Skin of body (tissue), 2 donors: Measurements from ENCODE around the gene AFF1.

- RAMPAGE, long total RNA: no peak
Measured at GRCh38 chr4:85931111-85931563, 428.7 kb downstream of the MAPK10 start.

DNA sequence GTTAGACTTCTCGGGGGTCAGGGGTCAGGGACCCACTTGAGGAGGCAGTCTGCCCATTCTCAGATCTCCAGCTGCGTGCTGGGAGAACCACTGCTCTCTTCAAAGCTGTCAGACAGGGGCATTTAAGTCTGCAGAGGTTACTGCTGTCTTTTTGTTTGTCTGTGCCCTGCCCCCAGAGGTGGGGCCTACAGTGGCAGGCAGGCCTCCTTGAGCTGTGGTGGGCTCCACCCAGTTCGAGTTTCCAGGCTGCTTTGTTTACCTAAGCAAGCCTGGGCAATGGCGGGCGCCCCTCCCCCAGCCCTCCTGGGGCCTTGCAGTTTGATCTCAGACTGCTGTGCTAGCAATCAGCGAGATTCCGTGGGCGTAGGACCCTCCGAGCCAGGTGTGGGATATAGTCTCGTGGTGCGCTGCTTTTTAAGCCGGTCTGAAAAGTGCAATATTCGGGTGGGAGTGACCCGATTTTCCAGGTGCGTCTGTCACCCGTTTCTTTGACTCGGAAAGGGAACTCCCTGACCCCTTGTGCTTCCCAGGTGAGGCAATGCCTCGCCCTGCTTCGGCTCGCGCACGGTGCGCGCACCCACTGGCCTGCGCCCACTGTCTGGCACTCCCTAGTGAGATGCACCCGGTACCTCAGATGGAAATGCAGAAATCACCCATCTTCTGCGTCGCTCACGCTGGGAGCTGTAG lies 284.0 kb downstream of the MAPK10 start:
- RAMPAGE, long total RNA: no peak

- RAMPAGE, long total RNA: no peak
Measured at GRCh38 chr4:86891556-86892289, 499 bp downstream of the C4orf36 start.

DNA sequence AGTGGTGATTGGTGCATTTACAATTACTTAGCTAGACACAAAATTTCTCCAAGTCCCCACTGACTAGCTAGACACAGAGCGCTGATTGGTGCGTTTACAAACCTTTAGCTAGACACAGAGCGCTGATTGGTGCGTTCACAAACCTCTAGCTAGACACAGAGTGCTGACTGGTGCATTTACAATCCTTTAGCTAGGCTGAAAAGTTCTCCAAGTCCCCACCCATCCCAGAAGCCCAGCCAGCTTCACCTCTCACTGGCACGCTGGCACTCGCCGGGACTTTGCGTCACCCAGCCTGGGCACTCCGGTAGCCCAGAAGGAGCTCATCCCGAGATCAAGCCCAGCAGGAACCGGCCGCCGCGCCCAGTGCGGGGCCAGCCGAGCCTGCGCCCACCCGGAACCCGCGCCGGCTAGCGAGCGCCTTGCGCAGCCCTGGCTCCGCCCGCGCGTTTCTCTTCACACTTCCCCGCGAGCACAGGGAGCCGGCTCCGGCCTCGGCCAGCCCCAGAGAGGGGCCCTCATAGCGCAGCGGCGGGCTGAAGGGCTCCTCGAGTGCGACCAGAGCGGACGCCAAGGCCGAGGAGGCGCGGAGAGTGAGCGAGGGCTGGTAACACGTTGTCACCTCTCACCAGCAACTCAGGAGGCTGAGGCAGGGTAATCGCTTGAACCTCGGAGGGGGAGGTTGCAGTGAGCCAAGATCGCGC lies 11.8 kb upstream of the C4orf36 start:
- RAMPAGE, long total RNA: no peak

DNA sequence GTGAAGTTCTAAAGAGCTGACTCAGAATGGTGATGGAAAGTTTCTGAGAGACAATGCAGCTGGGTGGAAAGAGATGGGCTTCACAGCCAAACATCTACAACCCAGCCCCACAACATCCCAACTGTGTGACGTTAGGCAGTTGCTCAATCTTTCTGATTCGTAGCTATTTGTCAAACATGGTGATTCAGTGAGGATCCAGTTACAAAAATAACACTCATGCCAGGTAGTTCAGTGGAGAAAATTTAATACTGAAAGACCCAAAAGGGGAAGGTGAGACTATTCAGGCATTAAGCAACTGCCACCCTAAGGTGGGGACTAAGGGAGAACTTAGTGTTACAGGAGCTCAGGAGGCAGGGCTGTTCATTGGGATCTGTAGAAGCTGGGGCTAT lies 6.9 kb upstream of the AFF1 start:
- RAMPAGE, long total RNA: no peak

- RAMPAGE, long total RNA: no peak
Measured at GRCh38 chr4:86934540-86935265, at the start of gene AFF1. Gene AFF1, plus strand, starts transcription at chr4:86935011.

DNA sequence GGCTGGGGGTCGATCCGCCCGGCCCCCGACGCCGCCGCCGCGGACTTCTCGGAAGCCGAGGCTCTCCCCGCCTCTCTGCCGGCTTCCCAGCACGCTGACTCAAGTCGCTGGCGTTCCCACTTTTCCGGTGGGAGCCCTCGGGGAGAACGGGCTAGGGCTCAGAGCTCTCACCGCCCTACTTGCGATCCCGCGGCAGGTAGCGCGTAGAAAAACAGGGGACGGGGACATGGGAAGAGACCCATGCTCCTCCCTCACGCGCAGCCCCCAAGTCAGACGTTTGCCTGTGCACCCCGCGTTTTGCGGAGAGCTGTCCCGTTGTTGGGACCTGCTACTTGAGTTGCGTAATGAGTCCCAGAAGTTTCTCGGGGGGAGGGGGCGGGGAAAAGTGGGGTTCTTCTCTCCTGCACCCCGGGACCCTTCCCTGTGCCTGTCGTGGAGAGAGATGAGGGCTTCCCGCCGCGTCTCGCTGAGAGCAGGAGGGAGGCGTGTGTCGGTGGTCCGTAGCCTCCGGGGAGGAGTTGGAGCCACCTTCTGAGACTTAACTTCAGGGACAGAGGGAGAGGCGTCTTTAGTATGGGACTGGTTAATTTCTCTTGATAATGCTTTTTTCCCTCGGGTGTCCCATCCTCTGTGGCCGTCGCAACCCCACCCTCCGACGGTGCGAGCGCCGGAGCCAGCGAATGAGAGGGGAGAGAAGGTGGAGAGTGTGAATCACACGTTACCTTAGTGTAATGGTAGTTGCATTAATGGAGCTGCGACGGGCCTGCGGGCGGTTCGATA lies 645 bp downstream of the AFF1 start:
- RAMPAGE, long total RNA: no peak

DNA sequence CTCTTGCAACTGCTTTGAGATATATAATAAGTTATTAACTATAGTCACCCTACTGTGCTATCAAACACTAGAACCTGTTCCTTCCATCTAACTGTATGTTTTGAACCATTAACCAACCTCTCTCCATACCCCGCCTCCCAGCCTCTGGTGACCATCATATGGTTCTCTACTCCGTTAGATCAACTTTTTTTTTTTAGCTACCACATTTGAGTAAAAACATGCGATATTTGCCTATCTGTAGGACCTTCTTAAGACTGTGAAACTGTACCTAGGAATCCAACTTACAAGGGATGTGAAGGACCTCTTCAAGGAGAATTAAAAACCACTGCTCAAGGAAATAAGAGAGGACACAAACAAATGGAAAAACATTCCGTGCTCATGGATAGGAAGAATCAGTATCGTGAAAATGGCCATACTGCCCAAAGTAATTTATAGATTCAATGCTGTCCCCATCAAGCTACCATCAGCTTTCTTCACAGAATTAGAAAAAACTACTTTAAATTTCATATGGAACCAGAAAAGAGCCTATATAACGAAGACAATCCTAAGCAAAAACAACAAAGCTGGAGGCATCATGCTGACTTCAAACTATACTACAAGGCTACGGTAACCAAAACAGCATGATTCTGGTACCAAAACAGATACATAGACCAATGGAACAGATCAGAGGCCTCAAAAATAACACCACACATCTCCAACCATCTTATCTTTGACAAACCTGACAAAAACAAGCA lies 53.6 kb downstream of the AFF1 start:
- RAMPAGE, long total RNA: no peak

DNA sequence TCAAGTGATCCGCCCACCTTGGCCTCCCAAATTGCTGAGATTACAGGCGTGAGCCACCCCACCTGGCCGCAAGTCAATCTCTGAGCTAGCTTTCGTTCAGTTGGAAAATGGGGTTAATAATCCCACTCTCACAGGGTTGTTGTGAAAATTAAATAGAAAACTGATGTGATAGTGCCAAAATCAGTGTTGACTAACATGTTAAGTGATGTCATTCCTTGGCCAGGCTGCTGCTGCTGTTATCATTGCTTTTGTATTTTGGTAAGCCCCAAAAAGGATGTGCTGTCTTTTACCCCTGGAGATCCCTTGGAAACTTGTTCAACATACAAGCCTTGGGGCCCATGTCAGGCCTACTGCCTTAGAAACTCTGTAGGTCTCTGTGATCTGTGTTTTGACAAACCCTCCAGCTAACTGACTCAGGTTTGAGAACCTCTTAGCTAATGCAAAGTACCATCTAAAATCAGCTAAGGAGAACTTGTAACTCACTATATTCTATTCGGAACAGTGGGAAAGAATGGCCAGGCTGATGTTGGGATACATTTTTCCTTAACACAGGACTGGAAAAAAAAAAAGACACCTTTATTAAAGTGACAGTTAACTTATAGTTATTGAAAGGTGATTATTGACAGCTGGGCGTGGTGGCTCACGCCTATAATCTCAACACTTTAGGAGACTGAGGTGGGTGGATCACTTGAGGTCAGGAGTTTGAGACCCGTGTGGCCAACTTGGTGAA lies 106.5 kb downstream of the AFF1 start:
- RAMPAGE, long total RNA: no peak

GRCh38 chr4:87044496-87045416 lies 109.9 kb downstream of the AFF1 start:
- RAMPAGE, long total RNA: no peak

GRCh38 chr4:87188917-87189440 lies 31.4 kb downstream of the KLHL8 start:
- RAMPAGE, long total RNA: no peak

- RAMPAGE, long total RNA: no peak
Measured at GRCh38 chr4:87389917-87390501, 979 bp downstream of the HSD17B11 start.

DNA sequence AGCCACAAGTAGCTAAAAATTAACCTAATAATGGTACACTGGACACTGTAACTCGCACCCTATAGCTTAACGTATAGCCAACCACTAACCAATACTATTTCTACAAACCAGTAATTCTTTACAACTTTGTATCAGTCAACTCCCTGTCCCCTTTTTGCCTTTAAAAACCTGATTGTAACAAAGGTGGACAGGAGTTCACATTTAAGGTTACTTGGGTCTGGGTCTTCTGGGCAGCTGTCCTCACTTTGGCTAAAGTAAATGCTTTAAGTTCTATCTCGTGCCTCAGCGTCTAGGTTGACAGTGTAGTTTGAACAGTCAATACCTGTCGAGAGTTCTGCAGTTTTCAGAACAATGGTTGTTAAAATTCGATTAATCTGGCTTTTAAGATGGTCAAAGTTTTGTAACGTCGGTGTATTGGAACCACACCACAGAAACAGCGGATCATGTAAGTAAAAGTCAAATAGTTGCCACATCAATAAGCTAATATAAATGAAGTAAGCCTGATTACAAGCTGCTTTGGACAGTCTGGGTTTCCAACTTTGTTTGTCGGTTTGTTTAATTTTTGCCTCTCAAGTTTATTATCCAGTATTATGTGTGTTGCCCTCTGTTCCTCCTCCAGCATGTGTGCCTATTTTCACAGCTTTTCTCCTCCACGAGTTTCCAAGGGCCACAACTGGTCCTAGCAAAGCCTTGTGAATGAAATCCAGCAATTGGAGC lies 1.5 kb upstream of the NUDT9 start:
- RAMPAGE, long total RNA: no peak

- RAMPAGE, long total RNA: no peak
Measured at GRCh38 chr4:87469285-87469936, 47.0 kb downstream of the NUDT9 start.

GRCh38 chr4:87516819-87517179 lies 12.4 kb downstream of the SPARCL1 start:
- RAMPAGE, long total RNA: no peak

DNA sequence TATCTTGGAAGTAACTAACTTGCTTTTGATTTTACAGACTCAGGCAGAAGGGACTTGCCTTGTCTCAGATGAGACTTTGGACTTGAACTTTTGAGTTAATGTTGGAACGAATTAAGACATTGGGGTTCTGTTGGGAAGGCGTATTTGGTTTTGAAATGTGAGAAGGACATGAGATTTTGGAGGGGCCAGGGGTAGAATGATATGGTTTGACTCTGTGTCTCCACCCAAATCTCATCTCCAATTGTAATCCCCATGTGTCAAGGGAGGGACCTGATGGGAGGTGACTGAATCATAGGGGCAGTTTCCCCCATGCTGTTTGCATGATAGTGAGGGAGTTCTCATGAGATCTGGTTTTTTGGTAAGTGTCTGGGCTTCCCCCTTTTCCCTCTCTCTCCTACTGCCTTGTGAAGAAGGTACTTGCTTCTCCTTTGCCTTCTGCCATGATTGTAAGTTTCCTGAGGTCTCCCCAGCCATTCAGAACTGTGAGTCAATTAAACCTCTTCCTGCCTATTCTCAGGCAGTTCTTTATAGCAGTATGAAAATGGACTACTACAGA lies 20.1 kb downstream of the PKD2 start:
- RAMPAGE, long total RNA: no peak

DNA sequence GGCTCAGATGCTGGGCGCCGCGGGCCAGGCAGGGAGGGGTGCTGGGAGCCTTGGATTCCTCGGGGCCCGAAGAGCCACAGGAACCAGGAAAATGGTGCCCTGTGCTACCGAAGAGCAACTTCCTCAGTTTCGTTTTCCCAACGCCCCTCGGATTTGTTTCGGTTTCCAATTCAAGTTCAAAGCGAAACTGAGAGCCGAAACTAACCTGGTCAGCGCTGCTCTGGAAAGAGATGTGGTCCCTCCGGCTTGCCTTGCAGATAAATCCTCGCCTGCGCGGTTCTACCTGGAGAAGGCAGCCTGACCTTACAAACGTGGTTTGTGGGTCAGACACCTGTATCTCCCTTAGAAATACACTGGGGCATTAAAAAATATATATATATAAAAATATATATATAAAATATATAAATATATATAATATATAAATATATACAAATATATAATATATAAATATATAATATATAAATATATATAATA lies 641 bp downstream of the HERC6 start:
- RAMPAGE, long total RNA: no peak

- RAMPAGE, long total RNA: no peak
Measured at GRCh38 chr4:88574612-88575077, 17.6 kb upstream of the HERC3 start.

- RAMPAGE, long total RNA: no peak
Measured at GRCh38 chr4:88734518-88734941, 36.9 kb upstream of the NAP1L5 start.

DNA sequence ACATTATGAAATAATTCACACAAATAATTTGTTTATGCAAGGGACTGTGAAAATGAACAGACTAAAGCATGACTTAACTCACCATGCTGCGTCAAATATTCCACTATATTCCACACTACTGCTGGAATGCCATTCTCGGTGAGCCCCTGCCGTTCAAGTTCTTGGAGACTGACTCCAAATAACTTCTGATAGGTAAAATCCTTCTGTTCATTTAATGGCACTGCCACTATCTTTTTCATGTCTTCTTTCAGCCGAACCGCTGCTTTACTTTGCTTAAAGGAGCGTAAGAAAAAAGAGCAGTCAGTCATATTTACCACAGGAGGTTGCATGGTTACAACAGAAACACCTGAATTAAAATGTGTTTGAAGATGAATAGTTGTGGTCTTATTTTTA lies 27.6 kb downstream of the FAM13A start:
- RAMPAGE, long total RNA: no peak